ENCODE measurements around the genes OAS3 and SDS.

DNA sequence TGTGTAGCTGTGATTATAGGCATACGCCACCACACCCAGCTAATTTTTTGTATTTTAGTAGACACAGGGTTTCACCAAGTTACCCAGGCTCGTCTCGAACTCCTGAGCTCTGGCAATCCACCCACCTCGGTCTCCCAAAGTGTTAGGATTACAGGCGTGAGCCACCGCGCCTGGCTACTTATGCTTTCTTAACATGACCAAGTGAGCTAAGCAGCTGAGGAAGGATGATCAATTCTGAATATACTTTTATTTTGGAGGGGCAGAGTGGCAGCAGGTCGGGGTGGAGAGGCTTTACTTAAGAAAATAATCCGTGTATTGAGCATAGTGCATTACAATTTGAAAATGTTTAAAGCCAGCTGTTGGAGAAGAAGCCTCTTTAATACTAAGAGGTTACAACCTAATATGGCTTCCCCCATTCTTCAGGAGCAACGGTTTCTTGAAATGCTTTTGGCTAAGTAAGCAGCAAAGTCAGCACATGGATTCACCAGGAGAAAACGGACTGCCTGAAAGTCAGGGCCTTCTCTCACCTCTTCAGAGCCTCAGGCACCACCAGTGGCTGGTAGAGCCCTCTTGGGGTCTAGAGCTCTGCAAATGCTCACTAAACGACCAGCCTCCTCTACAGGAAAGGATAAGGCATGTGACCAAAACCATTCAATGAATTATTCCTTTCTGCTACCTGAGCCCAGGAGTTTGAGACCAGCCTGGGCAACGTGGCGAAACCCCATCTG lies 11.2 kb downstream of the BRAP start:
- RRBS = no CpG with 5 or more reads among the region's 14 CpGs

- RRBS = no CpG with 5 or more reads among the region's 3 CpGs
These were observed 4.2 kb downstream of the BRAP start for GRCh38 chr12:111681432-111682001.

GRCh38 chr12:111888405-111888630 lies 46.3 kb downstream of the MAPKAPK5 start:
- RRBS = no CpG with 5 or more reads among the region's 4 CpGs

- RRBS = no CpG with 5 or more reads among the region's 10 CpGs
These were observed 2.7 kb downstream of the RPL6 start for GRCh38 chr12:112406619-112407249.

DNA sequence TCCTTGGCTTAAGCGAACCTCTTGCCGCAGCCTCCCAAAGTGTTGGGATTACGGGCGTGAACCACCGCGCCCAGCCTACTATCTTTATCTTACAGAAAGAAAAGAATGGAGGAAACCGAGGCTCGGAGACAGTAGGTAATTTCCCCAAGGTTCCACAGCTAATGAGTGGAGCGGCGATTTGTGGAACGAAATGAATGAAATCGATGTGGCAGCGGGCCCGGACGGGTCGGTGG lies 363 bp upstream of the PTPN11 start:
- RRBS = 4% methylated on average over 3 of the region's 16 CpGs

GRCh38 chr12:112905463-112906180 lies 1.1 kb upstream of the OAS1 start:
- RRBS = no CpG with 5 or more reads among the region's 4 CpGs

DNA sequence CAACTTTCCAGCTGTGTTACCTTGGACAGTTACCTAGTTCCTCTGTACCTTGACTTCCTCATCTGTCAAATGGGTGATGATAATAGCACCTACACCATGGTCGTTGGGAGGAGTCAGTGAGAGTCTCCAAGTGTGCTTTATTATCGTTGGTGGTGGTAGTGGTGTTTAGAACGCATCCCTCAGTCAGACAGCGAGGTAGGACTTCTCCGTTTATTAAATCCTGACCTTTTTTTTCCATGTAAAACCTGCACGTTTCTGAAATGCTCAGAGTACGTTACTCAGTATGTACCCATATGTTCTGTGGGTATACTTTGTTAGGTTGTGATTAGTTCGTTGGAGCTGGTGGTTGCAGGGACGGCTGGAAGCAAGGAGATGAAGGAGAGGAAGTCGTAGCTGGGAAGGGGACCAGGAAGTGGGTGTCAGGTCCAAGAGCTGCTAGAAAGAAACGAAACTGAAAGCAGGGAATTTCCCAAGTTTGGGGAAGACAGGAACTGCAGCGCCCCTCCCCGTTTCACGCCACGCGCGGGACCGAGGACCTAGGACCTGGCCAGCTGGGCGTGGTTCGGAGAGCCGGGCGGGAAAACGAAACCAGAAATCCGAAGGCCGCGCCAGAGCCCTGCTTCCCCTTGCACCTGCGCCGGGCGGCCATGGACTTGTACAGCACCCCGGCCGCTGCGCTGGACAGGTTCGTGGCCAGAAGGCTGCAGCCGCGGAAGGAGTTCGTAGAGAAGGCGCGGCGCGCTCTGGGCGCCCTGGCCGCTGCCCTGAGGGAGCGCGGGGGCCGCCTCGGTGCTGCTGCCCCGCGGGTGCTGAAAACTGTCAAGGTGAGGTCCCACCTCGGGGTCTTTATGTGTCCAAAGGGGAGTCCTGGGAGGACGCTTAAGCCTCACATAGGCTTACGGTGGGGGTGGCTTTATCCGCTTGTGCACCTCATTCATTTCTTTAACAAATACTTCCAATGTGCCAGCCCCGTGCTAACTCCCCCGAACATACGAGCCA lies at the start of gene OAS3:
TSS of gene OAS3 (plus strand) at position 591 of the 999 bp plus-strand sequence.
- RRBS = 8% methylated on average over 8 of the region's 55 CpGs

- RRBS = 81% methylated on average over 1 of the region's 18 CpGs
These were observed 13.7 kb downstream of the DTX1 start for GRCh38 chr12:113069966-113070882.

DNA sequence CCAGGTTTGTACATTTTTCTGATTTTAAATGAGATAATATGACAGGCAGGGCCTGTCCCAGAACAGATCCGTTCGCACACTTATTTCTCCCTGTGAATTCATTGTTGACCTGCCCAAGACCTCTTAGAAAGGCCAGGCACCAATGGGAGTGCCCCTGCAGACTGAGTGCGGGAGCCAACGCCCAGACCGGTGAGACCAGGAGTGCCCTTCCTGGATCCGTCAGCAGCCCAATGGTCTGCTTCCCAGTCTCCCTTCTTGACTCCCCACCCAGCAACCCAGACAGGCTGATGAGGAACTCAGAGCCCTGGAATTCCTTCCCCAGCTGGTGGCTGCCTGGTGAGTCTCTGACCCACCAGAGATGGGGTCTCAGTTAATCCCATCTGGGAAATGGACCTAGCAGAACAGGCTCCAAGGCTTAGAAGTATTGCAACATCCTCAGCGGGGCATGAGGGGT lies 1.4 kb upstream of the RASAL1 start:
- RRBS = no CpG with 5 or more reads among the region's 7 CpGs

GRCh38 chr12:113223013-113223514 lies 1.8 kb downstream of the TPCN1 start:
- RRBS = no CpG with 5 or more reads among the region's 8 CpGs

DNA sequence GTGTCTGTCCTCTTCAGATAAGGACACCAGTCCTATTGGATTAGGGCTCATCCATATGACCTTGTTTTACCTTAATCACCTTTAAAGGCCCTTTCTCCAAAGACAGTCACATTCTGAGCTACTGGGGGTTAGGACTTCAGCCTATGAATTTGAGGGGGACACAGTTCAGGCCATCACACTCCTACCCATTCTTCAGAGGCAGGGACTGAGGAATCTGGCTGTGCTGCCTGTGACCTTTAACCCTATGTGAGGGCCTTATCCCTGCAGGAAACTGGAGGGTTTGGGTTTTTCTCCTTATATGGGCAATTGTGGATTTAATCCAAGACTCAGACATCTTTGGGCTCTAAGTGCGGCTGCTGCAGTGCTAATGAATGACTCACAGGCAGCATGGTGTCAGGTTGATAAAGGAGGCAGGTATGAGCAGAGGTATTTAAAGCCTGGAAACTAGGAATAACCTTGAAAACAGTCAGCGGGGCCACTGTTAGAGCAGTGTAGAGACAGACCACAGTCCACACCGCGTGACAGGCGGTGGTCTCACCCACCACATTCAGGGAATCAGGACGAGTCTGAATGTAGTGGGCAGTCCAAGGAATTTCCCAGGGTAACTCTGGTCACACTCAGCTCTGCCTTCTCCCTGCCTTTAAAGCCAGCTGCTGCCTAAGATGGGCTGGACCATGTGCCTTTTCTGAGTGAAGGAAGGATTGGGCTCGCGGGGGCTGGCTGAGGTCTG lies 10.3 kb downstream of the TPCN1 start:
- RRBS = no CpG with 5 or more reads among the region's 8 CpGs

GRCh38 chr12:113403619-113404182 lies at the start of gene SDS:
Gene SDS (minus strand): TSS chr12:113403887.
- RRBS = 0% methylated on average over 1 of the region's 6 CpGs

DNA sequence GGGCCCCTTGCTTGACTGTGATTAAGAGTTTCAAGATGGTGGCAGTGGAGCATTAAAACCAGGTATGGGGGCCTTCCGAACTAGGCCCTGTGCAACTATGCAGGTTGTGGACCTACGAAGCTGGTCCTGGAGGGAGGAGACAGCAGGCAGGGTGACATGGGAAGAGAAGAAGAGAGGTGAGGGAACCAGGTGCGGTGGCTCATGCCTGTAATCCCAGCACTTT lies 22.4 kb upstream of the LHX5 start:
- RRBS = no CpG with 5 or more reads among the region's 3 CpGs

DNA sequence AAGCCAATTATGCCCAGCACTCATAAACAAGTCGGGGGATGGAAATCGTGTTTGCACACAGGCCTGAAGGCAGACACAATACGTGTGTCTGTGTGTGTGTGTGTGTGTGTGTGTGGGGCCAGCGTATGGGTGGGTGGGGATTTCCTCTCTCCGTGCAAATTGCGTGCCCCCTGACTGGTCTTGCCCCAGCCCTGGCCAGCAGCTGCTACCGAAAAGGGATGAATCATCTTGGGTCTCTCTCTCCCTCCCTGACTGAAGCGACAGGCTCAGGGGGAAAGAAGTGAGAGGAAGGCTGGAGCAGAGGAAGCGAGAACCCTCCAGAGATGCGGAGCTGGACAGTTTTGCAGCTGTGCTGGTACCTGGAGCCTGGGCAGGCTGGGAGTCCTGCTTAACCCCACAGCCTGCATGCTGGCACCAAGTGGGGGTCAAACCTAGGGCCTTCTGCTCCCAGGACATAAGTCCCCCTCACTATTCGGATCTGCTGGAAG lies 103.0 kb downstream of the RBM19 start:
- RRBS = no CpG with 5 or more reads among the region's 11 CpGs

- RRBS = no CpG with 5 or more reads among the region's 9 CpGs
These were observed 52.1 kb downstream of the RBM19 start for GRCh38 chr12:113914023-113914436.

DNA sequence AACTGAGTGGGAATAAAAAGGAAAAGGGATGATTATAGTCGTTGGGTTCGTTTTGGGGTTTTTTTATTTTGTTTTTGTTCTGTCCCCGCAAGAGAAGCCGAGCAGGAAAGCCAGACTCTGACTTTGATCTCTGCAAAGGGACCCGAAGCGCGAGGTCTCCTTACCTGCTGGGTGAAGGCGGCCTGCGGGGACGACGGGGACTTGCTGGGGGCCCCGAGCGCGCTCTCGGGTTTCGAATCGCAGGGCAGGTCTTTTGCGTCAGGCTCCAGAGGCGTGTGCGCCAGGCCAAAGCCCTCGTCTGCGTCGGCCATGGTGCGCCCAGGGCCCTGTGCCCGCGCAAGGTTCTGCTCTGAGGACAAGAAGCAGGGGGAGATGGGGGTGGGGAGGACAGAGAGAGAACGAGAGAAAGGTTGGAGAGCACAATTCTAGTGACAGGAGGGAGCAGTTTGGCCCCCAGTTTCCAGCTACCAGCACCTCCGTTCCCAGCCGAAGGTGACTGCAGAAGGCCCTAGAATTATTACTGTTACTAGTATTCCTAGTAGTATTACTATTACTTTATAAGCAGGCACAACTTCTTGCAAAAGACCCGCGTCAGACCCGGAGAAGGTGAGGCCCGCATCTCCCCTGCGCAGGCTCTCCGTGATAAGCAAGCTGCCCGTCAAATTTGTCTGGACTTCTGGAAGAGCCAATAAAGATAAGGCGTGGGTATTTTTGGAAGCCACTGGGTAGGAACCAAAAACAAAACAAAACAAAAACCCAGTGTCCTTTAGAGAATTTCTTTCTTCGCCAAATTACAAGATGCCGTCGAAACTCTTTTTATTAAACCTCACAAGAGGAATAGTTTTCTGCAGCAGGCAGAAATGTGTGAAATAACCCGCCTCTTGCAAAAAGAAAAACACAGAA lies 2.1 kb downstream of the TBX5 start:
- RRBS = no CpG with 5 or more reads among the region's 41 CpGs

GRCh38 chr12:114413459-114414170 lies 7.7 kb upstream of the TBX5 start:
- RRBS = 11% methylated on average over 4 of the region's 17 CpGs

- RRBS = no CpG with 5 or more reads among the region's 6 CpGs
These were observed 7.9 kb downstream of the TBX3 start for GRCh38 chr12:114676034-114676565.

- RRBS = no CpG with 5 or more reads among the region's 6 CpGs
These were observed 5.2 kb downstream of the TBX3 start for GRCh38 chr12:114678470-114679538.

- RRBS = no CpG with 5 or more reads among the region's 18 CpGs
These were observed 4.3 kb downstream of the TBX3 start for GRCh38 chr12:114679539-114680199.